NT2/D1 (cell line): ENCODE results near the genes TSC22D3, CAPN6 and TRPC5OS.

DNA sequence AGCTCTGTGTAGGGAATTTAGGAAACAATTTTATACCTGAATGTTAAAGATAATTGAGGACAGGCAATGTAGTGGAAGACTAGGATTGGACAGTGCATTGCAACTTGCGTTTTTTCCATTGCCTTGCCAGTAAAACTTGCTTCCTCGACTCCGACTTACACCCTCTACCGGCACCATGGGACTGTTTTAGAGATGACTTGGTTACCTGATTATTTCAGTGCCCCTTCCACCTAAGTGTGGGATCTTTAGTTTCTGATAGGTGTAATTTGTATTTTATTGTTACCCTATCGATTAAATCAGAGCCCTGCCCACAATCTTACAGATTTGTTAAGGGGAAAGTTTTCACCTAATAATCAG, 1.2 kb downstream of the PRPS1 start:
- RRBS, 2 experiments = no CpG with 5 or more reads among the region's 5 CpGs

- RRBS, 2 experiments = no CpG with 5 or more reads among the region's 3 CpGs
These were observed 46.8 kb downstream of the PRPS1 start for GRCh38 chrX:107675145-107675448.

DNA sequence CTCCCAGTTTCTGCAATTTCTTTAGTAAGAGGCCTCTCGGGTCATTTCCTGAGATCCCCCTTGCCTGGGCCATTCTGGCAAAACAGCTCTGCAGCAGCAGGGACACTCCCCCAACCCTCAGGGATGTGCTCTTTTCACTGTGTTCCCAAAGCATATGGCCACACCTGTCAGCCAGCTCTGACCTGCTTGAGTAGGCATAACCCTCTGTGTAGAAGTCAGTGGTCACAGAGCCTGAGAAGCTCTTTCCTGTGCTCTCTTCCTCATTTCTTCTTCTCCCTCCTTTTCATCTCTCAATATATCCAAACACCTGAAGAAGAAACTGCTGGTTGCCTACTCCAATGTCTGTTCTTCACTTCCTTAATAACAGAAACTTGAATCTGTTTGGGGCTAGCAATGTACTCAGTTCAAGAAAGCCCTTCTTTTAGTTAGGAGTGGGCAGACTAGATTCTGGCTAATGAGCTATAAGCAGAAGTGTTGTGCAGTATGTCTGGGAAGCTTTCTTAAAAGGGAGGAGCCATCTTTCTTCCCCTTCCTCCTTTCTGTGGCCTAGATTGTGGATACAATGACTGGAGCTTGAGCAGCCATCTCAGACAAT, 73.3 kb downstream of the PRPS1 start:
- RRBS, 2 experiments = no CpG with 5 or more reads among the region's 1 CpG

- RRBS, 2 experiments = 93 to 94% methylated on average over 5 of the region's 12 CpGs
These were observed 36.9 kb downstream of the TSC22D3 start for GRCh38 chrX:107738529-107739244.

DNA sequence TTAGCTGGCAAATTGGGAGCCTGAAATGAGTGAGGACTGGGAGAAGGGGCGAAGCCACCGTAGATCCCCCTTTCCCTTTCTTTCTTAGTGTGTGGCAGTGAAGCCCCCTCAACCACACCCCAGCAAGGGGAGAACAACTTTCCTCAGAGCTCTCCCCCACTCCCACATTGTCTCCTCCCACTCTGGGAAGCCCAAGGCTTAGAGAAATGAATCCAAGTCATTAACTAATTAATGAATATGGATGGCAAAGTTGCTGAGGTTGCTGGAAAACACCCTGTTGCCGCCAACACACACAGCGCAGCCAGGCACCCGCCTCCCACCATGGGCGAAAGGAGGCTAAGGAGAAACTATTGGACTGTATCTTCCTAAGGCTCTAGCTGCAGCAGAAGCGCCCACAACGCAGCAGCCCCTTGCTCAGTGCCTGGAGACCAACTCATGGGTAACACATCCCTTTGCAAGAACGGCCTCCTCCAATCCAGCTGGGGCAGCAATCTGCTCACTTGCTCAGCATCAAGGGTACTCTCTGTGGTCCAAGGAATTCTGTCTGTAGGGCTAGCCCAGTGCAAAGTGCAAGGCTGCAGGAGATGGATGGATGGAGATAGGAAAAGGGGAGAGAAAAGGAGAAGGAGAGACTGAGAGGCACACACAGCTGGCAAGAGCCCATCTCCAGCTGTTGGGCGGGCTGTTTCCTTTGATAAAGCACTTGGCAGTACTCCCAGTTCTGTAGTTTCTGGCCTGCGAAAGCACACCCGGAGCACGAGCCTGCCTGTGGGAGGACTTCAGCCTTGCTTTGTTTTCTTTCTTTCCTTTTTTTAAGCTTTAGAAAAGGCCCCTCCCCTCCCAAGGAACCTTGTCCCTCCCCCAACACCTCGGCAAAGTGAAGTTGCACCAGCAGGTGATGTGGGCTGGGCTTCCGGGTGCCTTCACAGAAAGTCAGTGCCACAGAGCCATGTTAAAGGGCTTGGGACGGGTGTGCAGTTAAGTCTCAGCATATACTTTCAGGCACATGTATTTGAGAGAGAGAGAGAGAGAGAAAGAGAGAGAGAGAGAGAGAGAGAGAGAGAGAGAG, 34.0 kb downstream of the TSC22D3 start:
- RRBS, 2 experiments = no CpG with 5 or more reads among the region's 16 CpGs

- RRBS, 2 experiments = no CpG with 5 or more reads among the region's 25 CpGs
These were observed 32.8 kb downstream of the TSC22D3 start for GRCh38 chrX:107742734-107743258.

DNA sequence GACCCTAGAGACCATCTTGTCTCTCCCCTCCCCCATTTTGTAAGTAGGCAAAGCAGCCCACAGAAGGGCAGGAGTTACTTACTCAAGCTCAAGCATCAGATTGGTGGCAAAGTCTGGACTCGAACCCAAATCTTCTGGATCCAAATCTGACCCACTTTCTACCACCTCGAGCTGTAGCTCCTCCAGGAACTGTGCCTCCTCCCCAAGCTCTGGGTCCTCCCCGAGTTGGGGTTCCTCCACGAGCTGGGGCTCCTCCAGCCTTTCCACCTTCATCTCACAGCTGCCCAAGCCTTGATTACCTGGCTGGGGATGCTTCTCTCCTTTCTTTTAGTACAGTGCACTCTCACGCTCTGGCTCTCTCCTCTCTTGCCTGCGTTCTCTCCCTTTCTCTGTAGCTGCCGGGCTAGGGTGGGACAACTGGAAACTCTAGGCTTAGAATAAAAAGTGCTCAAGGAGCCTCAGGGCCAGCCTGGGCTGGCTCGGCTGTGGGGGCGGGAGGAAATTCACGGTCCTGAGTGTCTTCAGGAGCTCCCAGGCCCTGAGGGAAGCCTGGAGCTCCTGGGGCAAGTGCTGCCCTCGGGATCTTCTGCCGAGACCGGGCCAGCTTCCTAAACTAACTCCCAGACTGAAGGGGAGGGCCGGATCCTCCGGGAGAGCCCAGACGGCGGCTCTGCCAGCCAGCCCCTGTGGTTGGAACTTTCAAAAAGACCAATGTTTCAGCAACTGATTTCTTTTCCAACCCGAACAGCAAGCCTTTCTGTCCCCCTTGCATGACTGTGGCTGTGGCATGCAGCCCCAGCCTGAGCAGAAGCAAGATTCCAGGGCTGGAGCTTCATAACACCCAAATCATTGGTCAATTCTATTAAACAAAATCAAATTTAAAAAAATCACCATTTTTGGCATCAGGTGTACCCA, 15.9 kb downstream of the TSC22D3 start:
- RRBS, 2 experiments = no CpG with 5 or more reads among the region's 18 CpGs

- RRBS, 2 experiments = no CpG with 5 or more reads among the region's 2 CpGs
These were observed 6.0 kb downstream of the TSC22D3 start for GRCh38 chrX:107769525-107769968.

- RRBS, 2 experiments = no CpG with 5 or more reads among the region's 14 CpGs
These were observed 2.6 kb downstream of the TSC22D3 start for GRCh38 chrX:107772760-107773593.

GRCh38 chrX:107774689-107775492, 696 bp downstream of the TSC22D3 start:
- RRBS, 2 experiments = 40 to 82% methylated on average over 1 to 5 of the region's 32 CpGs

DNA sequence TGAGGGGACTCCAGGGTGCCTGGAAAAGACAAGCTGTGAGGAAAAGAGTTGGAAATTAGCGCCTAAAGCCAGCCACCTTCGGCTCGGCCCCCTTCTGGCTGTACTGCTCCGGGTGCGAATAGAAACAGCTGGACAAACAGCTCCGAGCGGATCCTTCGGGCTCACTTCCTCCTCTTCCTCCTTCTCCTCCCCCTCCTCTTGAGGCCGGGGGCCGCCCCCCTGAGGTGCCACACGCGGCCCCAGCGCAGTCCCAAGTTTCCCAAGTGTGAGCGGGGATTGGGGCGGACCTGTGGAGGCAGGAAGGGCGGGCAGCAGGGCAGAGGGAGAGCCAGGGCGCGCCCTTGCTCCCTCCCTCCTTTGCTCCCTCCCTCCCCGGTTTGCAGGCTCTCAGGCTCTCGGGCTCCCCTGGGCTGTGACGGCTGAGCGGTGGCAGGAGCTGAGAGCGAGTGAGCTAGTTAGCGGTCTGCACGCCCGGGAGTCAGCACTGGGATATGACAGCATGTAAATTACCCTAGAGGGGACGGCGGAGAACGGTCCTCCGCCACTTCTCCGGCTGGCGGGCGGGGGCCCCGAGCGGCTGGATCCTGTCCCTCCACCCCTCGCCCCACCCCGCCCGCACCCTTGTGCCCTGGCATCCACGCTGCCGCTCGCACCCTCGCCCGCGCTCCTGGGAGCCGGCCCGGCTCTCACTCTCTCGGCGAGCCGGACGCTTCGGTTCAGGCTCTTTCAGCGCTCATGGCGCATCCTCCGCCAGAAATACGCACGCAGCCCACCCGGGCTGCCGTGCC, at the start of gene TSC22D3:
TSS of gene TSC22D3 (minus strand) at position 295 of the 788 bp plus-strand sequence.
- RRBS, 2 experiments = under 1 to 1% methylated on average over 19 to 23 of the region's 58 CpGs

DNA sequence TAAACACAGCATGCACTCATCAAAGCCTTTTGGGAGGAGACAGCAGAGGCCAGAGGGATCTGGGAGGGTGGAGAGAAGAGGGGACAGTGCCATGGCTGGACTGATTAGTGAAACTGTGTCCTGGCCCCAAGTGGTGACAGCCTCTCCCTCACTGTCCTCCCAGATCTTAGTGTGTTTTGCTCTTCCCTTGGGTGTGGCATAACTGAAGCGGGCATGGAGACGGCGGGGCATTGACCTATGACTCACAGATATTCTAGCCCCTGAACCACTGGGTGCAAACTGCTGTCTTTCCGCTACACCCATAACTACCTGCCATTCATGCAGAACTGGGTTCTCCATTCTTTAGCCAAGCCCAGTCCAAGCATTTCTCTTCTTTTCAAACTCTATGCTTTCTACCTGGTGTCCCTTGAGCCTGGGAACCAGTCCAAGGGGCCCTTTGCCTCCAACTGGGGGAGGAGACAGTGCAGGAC, 67.4 kb downstream of the ATG4A start:
- RRBS, 2 experiments = no CpG with 5 or more reads among the region's 4 CpGs

DNA sequence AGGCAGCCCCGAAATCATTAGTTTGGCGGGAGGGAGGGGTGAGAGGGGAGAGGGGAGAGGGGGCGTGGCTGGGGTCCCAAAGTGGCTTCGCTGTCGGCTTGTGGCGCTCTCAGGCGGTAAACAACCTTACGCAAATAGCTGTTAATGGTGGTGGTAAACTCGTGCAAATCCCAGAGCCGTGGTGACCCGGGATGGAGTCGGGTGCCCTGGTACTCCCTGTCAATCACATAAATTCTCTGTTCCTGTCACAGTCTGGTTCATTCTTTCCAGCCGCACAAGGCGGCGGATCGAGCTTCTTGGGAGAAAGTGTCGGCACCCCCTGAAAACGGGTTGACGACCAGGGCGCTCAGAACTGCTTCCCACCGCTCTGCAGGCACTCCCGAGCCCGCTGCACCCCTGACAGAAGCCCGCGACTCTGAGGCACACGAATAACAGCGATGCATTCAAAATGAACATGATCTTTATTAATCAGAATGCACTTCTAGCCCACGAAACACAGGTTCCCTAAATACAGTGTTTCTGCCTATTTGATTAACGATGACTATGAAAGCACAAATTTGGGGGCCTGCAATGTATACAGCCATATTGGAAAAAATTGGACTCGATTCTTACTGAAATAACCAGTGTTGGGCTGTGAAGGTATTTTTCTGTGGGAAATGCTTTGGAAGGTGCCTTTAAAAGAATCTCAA, 795 bp upstream of the IRS4 start:
- RRBS, 2 experiments = no CpG with 5 or more reads among the region's 30 CpGs

DNA sequence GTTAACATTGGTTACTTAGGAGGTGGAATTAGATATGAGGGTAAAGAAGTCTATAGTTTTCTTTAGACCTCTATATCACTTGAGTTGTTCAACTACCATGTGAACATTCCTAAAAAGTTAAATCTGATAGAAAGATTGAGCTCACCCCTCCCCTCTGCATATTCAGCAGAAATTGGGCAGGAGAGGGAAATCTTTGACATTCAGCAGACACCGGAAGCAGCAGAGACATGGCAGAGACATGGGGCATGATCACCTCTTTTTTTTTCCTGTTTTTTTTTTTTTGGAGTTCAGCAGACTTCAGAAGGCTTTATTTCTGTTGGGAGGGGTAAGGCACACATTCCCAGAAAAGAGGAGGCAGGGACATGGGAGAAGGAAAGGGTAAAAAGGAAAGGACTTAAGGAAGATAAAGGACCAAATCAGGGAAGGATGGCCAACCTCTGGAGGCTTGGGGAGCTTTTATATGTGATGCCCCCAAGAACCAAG, 34.2 kb downstream of the KCNE5 start:
- RRBS, 2 experiments = no CpG with 5 or more reads among the region's 1 CpG

GRCh38 chrX:109997730-109998427, 5.0 kb upstream of the TMEM164 start:
- RRBS, 2 experiments = no CpG with 5 or more reads among the region's 6 CpGs

- RRBS, 2 experiments = 3 to 10% methylated on average over 4 of the region's 45 CpGs
These were observed 148.9 kb upstream of the CHRDL1 start for GRCh38 chrX:110944184-110945269.

DNA sequence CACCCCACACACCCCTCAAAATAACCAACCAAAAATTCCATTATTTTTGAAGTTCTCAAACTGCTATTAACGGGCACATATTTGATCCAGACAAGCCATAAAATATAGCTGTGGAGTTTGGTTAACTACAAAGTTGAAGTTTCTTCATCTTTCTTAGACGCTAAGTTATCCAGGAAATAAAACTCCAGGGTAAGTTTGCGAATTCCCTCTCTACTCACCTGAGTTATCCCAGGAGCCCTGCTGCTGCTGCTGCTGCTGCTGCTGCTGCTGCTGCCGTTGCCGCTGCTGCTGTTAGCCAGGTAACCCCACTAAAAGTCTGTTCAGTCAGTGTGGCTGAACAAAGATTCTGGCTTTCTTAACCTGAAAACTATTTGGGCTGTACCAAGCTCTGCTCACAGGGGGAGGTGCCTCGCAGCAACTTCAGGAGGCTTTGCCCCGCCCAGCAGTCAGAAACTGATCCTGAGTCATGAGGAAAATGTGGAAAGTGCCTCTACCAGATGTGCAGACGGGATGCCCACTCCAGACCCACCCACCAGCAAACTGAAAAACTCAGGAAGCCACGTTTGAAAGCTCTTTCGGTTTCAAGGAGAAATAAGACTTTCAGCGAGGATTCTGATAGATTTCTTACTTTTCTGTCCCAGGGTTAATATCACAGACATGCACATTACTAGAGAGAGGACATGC, at the start of gene CAPN6:
TSS of gene CAPN6 (minus strand) at position 331 of the 684 bp plus-strand sequence.
- RRBS, 2 experiments = no CpG with 5 or more reads among the region's 11 CpGs

GRCh38 chrX:111749445-111749817, 68.5 kb downstream of the ALG13 start:
- RRBS, 2 experiments = no CpG with 5 or more reads among the region's 3 CpGs

DNA sequence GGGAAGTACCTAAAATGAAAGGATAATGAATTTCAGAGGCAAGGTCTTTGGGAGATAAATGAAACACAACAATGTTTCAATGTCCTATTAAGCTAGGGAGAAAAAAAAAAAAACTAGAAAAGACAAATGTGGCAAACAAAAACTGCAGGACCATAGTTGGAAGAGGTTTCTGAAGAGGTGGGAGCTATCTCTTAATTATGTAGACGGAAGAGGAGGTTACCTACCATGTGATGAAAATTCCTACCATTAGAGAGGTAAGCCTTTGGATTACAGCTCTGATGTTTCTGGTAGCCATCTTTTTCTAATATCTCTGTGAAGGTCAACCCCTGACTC, at the start of gene TRPC5OS:
TSS of gene TRPC5OS (plus strand) at position 246 of the 333 bp plus-strand sequence.
- RRBS, 2 experiments = no CpG with 5 or more reads among the region's 1 CpG

GRCh38 chrX:112083802-112084485, 1.1 kb downstream of the RTL4 start:
- RRBS, 2 experiments = no CpG with 5 or more reads among the region's 13 CpGs